Hematopoietic multipotent progenitor cell (in vitro differentiated cells): ENCODE measurements around a stretch of chr11.

- CAGE, long polyA plus RNA, result no peak
Observed at GRCh38 chr11:12126548-12127486, 16.4 kb downstream of the MICAL2 start.

DNA sequence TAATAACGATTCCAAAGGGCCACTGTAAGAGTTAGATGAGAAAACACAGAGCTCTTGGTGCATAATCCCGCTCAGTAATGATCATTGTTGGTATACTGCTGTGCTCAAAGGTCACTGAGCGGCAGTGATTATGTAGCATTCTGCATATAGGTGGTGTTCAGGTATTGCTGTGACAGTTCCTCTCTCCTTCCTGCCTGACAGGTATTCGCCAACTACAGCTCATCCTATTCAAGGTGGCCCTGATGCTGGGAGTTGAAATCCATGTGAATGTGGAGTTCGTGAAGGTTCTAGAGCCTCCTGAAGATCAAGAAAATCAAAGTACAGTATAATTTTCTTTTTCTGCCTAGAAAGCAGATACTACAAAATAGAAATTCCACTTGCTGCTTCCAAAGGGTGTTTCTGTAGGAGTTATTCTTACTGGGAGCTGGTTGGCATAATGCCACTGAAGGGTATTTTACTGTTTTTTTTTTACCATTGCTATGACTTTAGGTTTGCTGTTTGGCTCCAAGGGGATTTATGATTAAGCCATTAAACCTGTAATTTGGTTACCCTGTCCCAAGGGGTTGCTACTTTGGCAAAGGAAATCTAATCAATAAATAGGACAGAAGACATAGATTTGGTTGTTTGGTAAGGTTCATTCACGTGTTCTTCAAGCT, 97.6 kb downstream of the MICAL2 start:
- CAGE, long polyA plus RNA, result no peak

GRCh38 chr11:12409992-12410800, 32.8 kb downstream of the PARVA start:
- CAGE, long polyA plus RNA, result no peak

GRCh38 chr11:12416401-12416909, 39.1 kb downstream of the PARVA start:
- CAGE, long polyA plus RNA, result no peak

DNA sequence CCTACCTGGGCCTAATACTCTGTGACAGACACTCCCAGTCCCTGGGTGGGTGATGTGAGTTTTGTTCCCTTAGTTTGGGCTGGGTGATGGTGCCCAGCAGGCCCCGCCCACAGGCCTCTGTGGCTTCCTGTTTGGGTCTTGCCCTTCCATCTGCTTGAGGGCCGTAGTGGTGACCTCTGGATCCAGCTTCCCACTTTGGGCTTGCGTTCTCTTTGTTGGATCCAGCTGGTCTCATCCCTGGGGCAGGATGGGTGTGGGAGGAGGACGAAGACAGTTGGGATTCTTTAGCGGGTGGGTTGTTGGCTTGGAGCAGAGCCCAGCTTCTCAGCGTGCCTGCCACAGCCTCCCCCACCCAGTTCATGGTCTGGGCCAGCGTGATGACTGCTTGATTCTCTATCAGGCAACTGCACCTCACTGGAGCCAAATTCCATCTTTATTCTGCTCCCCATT, 40.9 kb downstream of the PARVA start:
- CAGE, long polyA plus RNA, result no peak

GRCh38 chr11:12433195-12434308, 56.2 kb downstream of the PARVA start:
- CAGE, long polyA plus RNA, result no peak

- CAGE, long polyA plus RNA, result no peak
Observed at GRCh38 chr11:12675279-12675767, 1.1 kb downstream of the TEAD1 start.

DNA sequence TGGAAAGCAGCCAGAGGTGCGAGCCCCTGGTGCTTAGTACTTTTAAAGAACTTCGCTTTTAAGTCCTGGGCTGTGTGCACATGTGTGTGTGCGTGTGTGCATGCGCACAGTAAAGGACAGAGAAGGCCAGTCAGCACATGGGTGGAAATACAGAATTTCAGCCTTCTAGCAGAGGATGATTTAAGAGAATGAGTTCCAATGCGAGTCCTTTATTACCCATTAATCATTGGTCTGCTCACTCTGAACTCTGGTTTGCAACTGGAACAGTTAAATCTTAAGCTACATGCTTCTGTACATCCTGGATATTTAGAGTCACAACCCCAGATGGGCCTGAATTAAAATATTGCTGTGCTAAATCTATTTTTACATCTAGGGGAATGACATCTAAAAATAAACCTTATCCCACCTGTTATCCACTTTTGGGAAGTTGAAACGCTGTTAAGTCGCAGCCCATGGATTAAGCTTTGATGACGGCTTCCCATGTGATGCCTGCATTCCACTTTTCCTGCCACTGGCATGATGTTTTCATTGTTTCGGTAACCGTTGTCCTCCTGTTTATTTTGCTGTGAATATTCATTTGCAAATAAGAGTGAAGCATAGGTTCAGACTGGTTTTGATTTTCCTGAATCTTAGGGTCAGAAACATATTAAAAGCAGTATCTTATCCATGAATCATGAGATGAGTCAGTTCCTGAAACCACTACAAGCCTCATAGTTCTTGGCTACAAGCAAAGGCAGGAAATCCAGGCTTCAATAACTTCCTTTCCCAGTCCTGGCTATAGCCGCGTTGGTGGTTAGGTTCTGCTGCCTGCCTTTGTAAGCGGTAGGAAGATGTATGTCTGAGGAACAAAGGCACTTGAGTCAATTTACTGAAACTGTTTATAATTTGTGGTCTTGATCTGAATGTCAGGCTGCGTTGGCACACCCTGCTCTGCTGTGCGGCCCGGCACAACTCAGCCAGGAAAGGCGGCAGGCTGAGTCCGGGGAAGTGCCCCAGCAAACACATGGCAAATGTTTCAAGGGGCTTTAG, 19.2 kb downstream of the TEAD1 start:
- CAGE, long polyA plus RNA, result no peak

DNA sequence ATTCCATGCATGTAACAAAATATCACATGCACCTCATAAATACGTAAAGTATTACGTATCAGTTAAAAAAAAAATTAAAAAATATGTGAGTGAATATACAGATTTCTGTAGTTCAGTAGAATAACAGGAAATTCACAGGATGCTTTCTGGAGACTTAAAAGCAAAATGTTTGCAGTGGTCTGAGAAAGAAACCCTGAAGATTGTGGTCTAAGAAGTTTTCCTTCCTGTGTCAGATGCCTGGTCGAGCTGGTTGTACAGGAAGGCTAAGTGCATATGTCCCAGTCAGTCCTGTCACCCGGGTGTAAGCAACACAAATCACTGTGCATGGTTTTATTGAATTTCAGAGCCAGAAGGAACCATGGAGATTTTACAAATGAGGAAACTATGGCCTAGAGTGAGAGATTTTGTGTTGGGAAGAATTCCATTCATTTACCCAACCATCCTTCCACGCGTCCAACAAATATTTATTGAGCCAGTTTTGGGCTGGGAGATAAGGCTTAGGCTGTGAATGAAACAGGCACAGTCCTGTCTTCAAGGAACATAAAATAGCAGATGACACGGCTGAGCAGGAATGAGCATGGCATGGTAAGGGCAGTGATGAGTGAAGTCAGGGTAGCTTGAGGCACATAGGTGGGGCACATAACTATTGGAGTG, 51.5 kb downstream of the TEAD1 start:
- CAGE, long polyA plus RNA, result no peak

GRCh38 chr11:12816005-12816626, 141.9 kb downstream of the TEAD1 start:
- CAGE, long polyA plus RNA, result no peak

DNA sequence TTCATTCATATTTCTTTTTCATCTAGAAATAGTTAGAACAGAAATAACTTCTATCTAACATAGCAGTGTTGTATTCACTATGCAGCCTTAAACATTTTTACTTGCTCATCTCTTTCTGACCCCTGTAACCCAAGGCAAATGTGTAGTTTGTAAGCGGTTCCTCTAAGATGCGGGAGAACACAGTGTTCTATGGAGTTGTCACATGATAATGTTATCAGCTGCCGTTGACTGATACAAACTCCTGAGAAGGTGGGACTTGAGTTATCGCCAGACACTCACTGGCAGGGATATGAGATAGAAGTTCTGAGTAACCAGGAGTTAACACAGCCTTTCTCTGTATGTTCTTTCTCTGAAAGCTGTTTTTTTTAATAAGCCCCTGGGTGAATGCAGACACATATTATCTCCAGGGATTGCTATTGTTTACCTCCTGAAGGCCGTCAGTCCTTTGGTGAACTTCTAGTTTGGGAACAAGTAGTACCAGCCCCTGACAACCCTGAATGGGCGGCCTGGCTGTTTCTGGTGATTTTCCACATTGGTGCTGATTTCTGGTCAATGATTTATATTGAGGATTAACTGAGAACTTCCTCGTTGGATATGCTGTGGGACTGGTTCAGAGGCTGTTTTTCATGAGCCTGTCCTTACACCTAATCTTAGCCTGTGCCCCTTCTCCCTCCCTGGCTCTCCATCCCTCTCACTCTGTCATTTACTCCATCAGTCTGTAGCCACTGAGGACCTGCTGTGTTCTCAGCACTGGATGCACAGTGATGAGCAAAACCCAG, 155.3 kb upstream of the RASSF10 start:
- CAGE, long polyA plus RNA, result no peak

DNA sequence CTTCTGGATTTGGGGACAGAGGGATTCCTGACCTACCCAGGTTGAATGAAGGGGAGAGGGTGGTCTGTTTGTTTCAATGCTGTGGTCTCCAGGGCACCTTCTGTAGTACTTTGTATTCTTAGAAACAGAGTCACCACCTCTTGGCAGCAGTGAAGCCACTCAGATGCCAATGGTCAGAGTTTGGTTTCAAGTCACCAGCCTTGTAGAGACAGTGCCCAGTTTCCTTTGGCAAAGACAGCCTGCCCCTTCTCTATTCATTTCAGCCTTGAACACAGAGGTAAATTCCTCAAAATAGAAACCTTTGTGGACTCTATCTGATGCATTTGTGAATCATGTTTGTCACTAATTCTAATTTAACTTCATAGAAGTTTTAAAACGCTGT, 111.7 kb upstream of the RASSF10 start:
- CAGE, long polyA plus RNA, result no peak

- CAGE, long polyA plus RNA, result no peak
Observed at GRCh38 chr11:12989373-12989964, 19.6 kb upstream of the RASSF10 start.

DNA sequence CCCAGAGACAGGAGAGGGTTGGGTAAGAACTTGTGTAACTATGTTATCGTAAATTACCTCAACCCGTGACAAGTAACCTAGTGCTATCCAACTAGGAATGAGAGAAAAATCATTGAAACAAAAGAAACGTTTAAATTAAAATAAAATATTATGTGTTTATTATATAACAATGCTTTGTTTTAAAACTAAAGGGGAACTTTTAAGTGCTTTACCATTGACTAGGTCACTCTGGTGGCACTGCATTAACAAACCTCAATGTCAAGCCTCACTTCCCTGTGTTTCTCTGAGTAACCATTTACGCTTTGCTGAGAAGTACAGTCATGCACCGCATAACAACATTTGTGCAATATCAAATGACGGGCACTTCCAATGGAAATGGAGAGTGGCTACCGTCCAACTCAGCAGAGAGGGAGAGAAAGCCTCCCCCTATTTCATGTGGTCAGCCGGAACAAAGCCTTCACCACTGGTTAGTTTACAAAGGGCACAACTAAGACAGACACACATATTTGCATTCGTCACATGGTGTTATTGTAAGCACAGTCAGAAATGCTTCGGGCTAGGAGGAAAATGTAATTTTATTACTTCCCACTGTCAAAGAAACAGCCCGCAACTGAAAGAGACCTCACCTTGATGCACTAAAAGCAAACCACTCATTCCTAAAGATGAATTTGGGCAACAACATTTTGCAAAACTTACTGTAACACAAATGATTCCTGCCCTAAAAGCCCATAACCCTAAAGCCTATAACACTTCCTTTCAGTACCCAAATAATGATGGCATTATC, 117.3 kb downstream of the RASSF10 start:
- CAGE, long polyA plus RNA, result no peak

DNA sequence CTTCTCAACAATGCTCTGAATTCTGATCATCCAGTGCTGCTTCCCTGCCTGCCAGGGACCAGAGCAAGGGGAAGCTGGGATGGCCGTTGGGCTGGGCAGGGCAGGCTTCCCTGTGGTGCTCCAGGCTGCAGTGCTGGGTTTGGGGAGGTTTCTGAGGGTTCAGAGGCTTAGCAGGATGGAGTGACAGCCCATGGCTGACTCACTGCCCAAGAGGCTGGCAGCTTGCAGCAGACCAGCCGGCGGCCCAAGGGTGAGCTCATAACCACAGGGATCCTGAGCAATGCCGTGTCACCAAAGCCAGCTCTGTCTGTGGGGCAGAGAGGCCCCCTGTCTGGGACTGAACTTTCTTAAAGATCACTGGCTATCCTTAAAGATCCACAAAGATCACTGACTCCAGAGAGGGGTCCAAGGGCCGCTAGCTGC, 61.2 kb upstream of the BMAL1 start:
- CAGE, long polyA plus RNA, result no peak

DNA sequence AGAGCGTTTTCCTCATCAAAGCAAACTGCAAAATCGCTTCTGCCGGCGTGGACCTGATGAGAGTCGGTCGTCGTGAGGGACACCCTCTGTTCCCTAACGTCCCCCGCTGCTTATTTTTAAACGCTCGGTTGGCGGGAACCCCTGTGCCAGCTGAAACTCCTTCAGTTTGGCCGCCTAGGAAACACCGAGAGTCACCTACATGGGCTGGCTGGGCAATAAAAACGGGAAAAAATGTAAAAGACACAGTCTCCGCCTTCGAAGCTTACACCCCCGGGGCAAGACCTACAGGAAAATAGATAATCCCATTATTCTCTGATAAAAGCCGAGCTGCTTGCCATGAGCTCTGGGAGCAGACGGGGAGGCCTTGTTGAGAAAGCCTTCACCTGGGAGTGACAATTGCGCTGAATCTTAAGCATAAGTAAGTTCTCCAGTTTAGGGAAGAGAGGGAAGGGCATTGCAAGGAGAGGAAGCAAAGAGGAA, 628 bp upstream of the BTBD10 start:
- CAGE, long polyA plus RNA, result no peak

DNA sequence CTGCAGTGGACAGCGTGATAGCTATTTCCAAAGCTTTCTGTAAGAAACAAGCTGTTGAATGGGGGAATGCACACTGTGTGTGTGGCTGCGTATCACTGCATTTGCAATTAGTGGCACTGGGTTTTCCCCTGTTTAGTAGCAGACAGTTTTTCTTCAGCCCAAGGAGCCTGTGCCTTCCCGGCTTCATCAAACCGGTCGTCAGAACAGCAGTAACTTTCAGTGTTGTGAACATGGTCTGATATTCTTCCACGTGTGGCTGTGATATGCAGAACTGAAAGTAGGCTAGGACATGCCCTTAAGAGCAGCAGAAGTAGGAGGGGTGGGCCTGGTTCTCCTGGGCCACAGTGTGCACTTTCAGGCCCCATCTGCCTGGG, 121.4 kb downstream of the RRAS2 start:
- CAGE, long polyA plus RNA, result no peak

GRCh38 chr11:14364029-14364806, 5.2 kb upstream of the RRAS2 start:
- CAGE, long polyA plus RNA, result no peak

- CAGE, long polyA plus RNA, result no peak
Observed at GRCh38 chr11:14625384-14626362, 17.9 kb upstream of the PDE3B start.

GRCh38 chr11:14655294-14656047, 11.9 kb downstream of the PDE3B start:
- CAGE, long polyA plus RNA, result no peak